K562 (cell line): ENCODE data around the genes RFC4, RTP1 and SST.

DNA sequence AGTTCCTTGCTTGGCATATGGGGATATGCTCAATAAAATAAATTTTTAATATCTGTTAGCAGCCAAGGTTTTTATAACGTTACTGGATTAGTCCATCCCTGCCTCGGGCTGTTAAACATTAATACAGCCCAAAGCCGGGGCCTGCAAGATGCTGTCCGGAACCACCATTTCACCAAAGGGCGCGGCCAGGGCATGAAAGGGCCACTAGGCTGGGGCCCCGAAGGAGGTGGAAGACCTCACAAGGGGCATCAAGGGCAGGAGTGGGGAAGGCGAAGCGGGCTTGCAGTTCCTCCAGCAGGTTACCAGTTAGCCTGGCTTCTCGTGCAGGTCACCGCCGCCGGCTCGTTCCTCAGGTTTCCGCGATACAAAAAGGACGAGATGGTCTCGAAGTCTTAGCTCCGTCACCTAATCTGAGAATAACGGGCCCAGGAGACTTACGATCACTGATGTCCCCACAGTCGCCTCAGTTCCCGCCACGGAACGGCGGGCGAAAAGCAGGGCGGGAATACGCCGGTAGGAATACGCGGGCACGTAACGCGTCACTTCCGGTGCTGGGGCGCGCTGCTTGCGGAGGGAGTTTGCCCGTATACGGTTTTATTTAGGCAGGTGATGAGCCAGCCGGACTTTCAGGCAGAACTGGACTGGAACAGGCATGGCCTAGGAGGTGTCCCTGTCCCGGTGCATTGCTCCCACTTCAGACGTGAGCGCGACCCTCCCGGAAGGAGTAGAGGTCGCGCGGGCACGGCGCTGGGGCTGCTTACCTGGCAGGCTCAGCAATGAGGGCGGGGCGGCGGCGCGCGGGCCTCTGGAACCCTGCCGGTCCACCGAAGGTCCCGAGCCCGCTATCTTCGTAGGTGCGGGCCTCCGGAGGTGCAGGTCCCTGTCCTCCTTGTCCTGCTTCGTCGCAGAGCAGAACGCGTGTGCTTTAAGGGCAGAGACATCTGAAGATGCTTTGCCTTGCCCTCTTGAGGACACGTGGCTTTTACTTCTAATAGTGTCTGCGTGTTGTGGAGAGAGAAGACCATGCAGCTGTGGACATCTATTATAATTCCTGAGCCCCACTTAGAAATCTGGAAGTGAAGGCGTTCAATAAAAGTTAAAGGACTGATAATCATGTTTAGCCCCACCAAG, at the start of gene RFC4:
RFC4 (minus strand) TSS at position 496 of the 1,131 bp plus-strand sequence.
- RAMPAGE, long total RNA: start-site peak on the minus strand centred at position 471 of the sequence, 52 bp wide, 4,706 and 4,351 reads in 2 replicates; start-site peak on the plus strand centred at position 569 of the sequence, 42 bp wide, 10 and 8 reads in 2 replicates
- RRBS: 3% methylated on average over 14 of the region's 72 CpGs
PRO-cap:
- standard: bidirectional peak, plus-strand start at position 204 of the sequence, minus-strand start at position 110 of the sequence; bidirectional peak, plus-strand start at position 542 of the sequence, minus-strand start at position 477 of the sequence
- CoPRO, capped RNA only, 2 experiments: peak in 2 of 2 experiments; most common plus-strand start position 542 of the sequence (in 2); most common minus-strand start position 418 of the sequence (in 2)
- CoPRO, capped and uncapped RNA, 2 experiments: peak in 2 of 2 experiments; most common plus-strand start position 542 of the sequence (in 1); most common minus-strand start position 418 of the sequence (in 1)
- CoPRO, uncapped RNA only, 2 experiments: peak in 2 of 2 experiments; most common plus-strand start position 597 of the sequence (in 2); most common minus-strand start position 418 of the sequence (in 2)
CAGE:
- cytosol, long polyA plus RNA: start-site peak on the minus strand centred at position 473 of the sequence, 57 bp wide, 1,048 and 1,184 reads in 2 replicates
- long polyA plus RNA: start-site peak on the minus strand centred at position 465 of the sequence, 35 bp wide, 974 and 1,360 reads in 2 replicates
- nucleolus, long total RNA: no peak
- nucleus, long polyA plus RNA: start-site peak on the minus strand centred at position 480 of the sequence, 72 bp wide, 5,994 and 7,529 reads in 2 replicates

GRCh38 chr3:186901166-186901696, 29.1 kb upstream of the ST6GAL1 start:
- RAMPAGE, long total RNA: no peak
- RRBS: no CpG with 5 or more reads among the region's 1 CpG
PRO-cap:
- standard: no peak
- CoPRO, capped RNA only, 2 experiments: no peak in any of the 2 experiments
- CoPRO, capped and uncapped RNA, 2 experiments: no peak in any of the 2 experiments
- CoPRO, uncapped RNA only, 2 experiments: no peak in any of the 2 experiments
CAGE:
- cytosol, long polyA plus RNA: no peak
- long polyA plus RNA: no peak
- nucleolus, long total RNA: no peak
- nucleus, long polyA plus RNA: no peak

- RAMPAGE, long total RNA: no peak
- RRBS: no CpG with 5 or more reads among the region's 6 CpGs
PRO-cap:
- standard: no peak
- CoPRO, capped RNA only, 2 experiments: no peak in any of the 2 experiments
- CoPRO, capped and uncapped RNA, 2 experiments: no peak in any of the 2 experiments
- CoPRO, uncapped RNA only, 2 experiments: no peak in any of the 2 experiments
CAGE:
- cytosol, long polyA plus RNA: no peak
- long polyA plus RNA: no peak
- nucleolus, long total RNA: no peak
- nucleus, long polyA plus RNA: no peak
Observed at GRCh38 chr3:186932483-186933024, 2.2 kb downstream of the ST6GAL1 start.

GRCh38 chr3:186964892-186965788, 34.8 kb downstream of the ST6GAL1 start:
- RAMPAGE, long total RNA: no peak
- RRBS: no CpG with 5 or more reads among the region's 16 CpGs
PRO-cap:
- standard: no peak
- CoPRO, capped RNA only, 2 experiments: no peak in any of the 2 experiments
- CoPRO, capped and uncapped RNA, 2 experiments: no peak in any of the 2 experiments
- CoPRO, uncapped RNA only, 2 experiments: peak in 1 of 2 experiments; most common plus-strand start chr3:186965540 (in 1)
CAGE:
- cytosol, long polyA plus RNA: no peak
- long polyA plus RNA: no peak
- nucleolus, long total RNA: no peak
- nucleus, long polyA plus RNA: no peak

GRCh38 chr3:186986816-186987322, 56.5 kb downstream of the ST6GAL1 start:
- RAMPAGE, long total RNA: no peak
- RRBS: no CpG with 5 or more reads among the region's 2 CpGs
PRO-cap:
- standard: no peak
- CoPRO, capped RNA only, 2 experiments: no peak in any of the 2 experiments
- CoPRO, capped and uncapped RNA, 2 experiments: no peak in any of the 2 experiments
- CoPRO, uncapped RNA only, 2 experiments: peak in 1 of 2 experiments; most common plus-strand start chr3:186986990 (in 1)
CAGE:
- cytosol, long polyA plus RNA: no peak
- long polyA plus RNA: no peak
- nucleolus, long total RNA: no peak
- nucleus, long polyA plus RNA: no peak

DNA sequence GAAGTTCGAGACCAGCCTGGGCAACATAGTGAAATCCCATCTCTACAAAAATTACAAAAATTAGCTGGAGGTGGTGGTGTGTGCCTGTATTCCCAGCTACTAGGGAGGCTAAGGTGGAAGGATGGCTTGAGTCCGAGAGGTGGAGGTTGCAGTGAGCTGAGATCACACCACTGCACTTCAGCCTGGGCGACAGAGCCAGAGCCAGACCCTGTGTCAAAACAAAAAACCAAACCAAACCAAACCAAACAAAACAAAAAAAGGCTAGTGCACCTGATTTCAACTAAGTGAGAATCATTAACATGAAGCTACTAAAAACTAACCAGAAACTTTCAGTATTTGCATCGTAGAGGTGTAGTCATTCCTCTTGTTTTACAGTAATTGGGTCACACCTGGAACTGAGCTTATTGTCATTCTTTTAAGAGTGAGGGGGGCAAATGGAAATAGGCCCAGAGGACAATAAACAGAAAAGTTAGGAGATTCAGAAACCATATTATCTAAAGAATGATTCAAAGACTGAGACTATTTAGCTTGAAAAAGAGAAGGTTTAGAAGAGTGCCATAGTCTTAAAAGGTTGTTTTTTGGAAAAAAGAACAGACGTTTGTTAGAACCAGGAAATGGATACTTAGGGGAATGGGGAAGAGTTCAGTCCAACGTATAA, 58.5 kb downstream of the ST6GAL1 start:
- RAMPAGE, long total RNA: no peak
- RRBS: no CpG with 5 or more reads among the region's 6 CpGs
PRO-cap:
- standard: no peak
- CoPRO, capped RNA only, 2 experiments: no peak in any of the 2 experiments
- CoPRO, capped and uncapped RNA, 2 experiments: no peak in any of the 2 experiments
- CoPRO, uncapped RNA only, 2 experiments: peak in 1 of 2 experiments; most common plus-strand start position 111 of the sequence (in 1)
CAGE:
- cytosol, long polyA plus RNA: no peak
- long polyA plus RNA: no peak
- nucleolus, long total RNA: no peak
- nucleus, long polyA plus RNA: no peak

GRCh38 chr3:186993201-186993917, 63.0 kb downstream of the ST6GAL1 start:
- RAMPAGE, long total RNA: no peak
- RRBS: no CpG with 5 or more reads among the region's 10 CpGs
PRO-cap:
- standard: no peak
- CoPRO, capped RNA only, 2 experiments: no peak in any of the 2 experiments
- CoPRO, capped and uncapped RNA, 2 experiments: no peak in any of the 2 experiments
- CoPRO, uncapped RNA only, 2 experiments: peak in 1 of 2 experiments; most common plus-strand start chr3:186993379 (in 1)
CAGE:
- cytosol, long polyA plus RNA: no peak
- long polyA plus RNA: no peak
- nucleolus, long total RNA: no peak
- nucleus, long polyA plus RNA: no peak

GRCh38 chr3:187197295-187197593, at the start of gene RTP1:
Gene RTP1, plus strand, starts transcription at chr3:187197486.
- RAMPAGE, long total RNA: no peak
- RRBS: no CpG with 5 or more reads among the region's 6 CpGs
PRO-cap:
- standard: no peak
- CoPRO, capped RNA only, 2 experiments: no peak in any of the 2 experiments
- CoPRO, capped and uncapped RNA, 2 experiments: no peak in any of the 2 experiments
- CoPRO, uncapped RNA only, 2 experiments: no peak in any of the 2 experiments
CAGE:
- cytosol, long polyA plus RNA: no peak
- long polyA plus RNA: no peak
- nucleolus, long total RNA: no peak
- nucleus, long polyA plus RNA: no peak

- RAMPAGE, long total RNA: no peak
- RRBS: no CpG with 5 or more reads among the region's 1 CpG
PRO-cap:
- standard: no peak
- CoPRO, capped RNA only, 2 experiments: no peak in any of the 2 experiments
- CoPRO, capped and uncapped RNA, 2 experiments: no peak in any of the 2 experiments
- CoPRO, uncapped RNA only, 2 experiments: no peak in any of the 2 experiments
CAGE:
- cytosol, long polyA plus RNA: no peak
- long polyA plus RNA: no peak
- nucleolus, long total RNA: no peak
- nucleus, long polyA plus RNA: no peak
Observed at GRCh38 chr3:187265488-187265874, 26.1 kb downstream of the MASP1 start.

- RAMPAGE, long total RNA: no peak
- RRBS: no CpG with 5 or more reads among the region's 1 CpG
PRO-cap:
- standard: no peak
- CoPRO, capped RNA only, 2 experiments: no peak in any of the 2 experiments
- CoPRO, capped and uncapped RNA, 2 experiments: no peak in any of the 2 experiments
- CoPRO, uncapped RNA only, 2 experiments: no peak in any of the 2 experiments
CAGE:
- cytosol, long polyA plus RNA: no peak
- long polyA plus RNA: no peak
- nucleolus, long total RNA: no peak
- nucleus, long polyA plus RNA: no peak
Observed at GRCh38 chr3:187290453-187290921, 1.1 kb downstream of the MASP1 start.

DNA sequence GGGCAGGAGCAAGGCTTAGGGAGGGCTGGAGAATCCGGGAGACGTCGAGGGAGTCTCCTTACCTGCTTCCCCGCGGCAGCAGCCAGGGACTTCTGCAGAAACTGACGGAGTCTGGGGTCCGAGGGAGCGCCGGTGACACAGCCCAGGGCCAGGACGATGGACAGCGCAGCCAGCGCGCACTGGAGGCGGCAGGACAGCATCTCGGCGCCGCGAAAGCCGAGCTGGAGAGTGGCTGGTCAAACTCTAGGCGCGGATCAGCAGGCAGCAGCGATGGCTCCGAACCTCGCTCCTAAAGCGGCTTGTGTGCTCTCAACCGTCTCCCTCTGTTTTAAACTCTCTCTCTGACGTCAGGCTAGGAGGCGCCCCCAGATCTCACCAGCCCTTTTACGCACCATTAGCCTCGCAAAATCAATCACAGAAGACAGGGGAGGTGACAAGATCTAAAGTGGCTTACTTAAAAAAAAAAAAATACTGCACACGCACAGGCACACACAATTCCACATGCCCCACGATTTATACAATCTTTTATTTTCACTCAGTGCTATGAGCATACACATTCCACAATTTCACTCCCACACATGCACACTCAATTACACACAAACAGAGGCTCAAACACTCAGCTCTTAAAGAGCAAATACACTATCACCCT, at the start of gene SST:
SST (minus strand) TSS at position 303 of the 649 bp plus-strand sequence.
- RAMPAGE, long total RNA: no peak
- RRBS: 4% methylated on average over 7 of the region's 32 CpGs
PRO-cap:
- standard: no peak
- CoPRO, capped RNA only, 2 experiments: no peak in any of the 2 experiments
- CoPRO, capped and uncapped RNA, 2 experiments: no peak in any of the 2 experiments
- CoPRO, uncapped RNA only, 2 experiments: no peak in any of the 2 experiments
CAGE:
- cytosol, long polyA plus RNA: no peak
- long polyA plus RNA: no peak
- nucleolus, long total RNA: no peak
- nucleus, long polyA plus RNA: no peak

GRCh38 chr3:187713558-187714040, 11.2 kb upstream of the RTP2 start:
- RAMPAGE, long total RNA: no peak
- RRBS: no CpG with 5 or more reads among the region's 2 CpGs
PRO-cap:
- standard: no peak
- CoPRO, capped RNA only, 2 experiments: no peak in any of the 2 experiments
- CoPRO, capped and uncapped RNA, 2 experiments: no peak in any of the 2 experiments
- CoPRO, uncapped RNA only, 2 experiments: no peak in any of the 2 experiments
CAGE:
- cytosol, long polyA plus RNA: no peak
- long polyA plus RNA: no peak
- nucleolus, long total RNA: no peak
- nucleus, long polyA plus RNA: no peak

- RAMPAGE, long total RNA: no peak
- RRBS: no CpG with 5 or more reads among the region's 14 CpGs
PRO-cap:
- standard: no peak
- CoPRO, capped RNA only, 2 experiments: no peak in any of the 2 experiments
- CoPRO, capped and uncapped RNA, 2 experiments: no peak in any of the 2 experiments
- CoPRO, uncapped RNA only, 2 experiments: no peak in any of the 2 experiments
CAGE:
- cytosol, long polyA plus RNA: no peak
- long polyA plus RNA: no peak
- nucleolus, long total RNA: no peak
- nucleus, long polyA plus RNA: no peak
Observed at GRCh38 chr3:187736356-187737150, 8.7 kb downstream of the BCL6 start.

DNA sequence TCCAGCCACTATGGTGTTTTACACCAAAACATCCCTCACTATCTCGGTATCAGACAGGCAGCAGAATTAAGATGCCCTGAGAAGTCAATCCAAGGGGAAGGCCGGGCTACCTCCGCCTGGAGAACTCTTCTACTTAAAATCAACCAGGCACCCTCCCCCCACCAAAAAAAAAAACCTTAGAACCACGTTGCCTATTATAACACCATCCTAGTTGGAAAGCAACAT, 3.5 kb downstream of the BCL6 start:
- RAMPAGE, long total RNA: no peak
- RRBS: no CpG with 5 or more reads among the region's 4 CpGs
PRO-cap:
- standard: no peak
- CoPRO, capped RNA only, 2 experiments: no peak in any of the 2 experiments
- CoPRO, capped and uncapped RNA, 2 experiments: no peak in any of the 2 experiments
- CoPRO, uncapped RNA only, 2 experiments: no peak in any of the 2 experiments
CAGE:
- cytosol, long polyA plus RNA: no peak
- long polyA plus RNA: no peak
- nucleolus, long total RNA: no peak
- nucleus, long polyA plus RNA: no peak

GRCh38 chr3:187746313-187747590, 1.5 kb upstream of the BCL6 start:
- RAMPAGE, long total RNA: no peak
- RRBS: no CpG with 5 or more reads among the region's 14 CpGs
PRO-cap:
- standard: unidirectional peak, minus-strand start at chr3:187746848
- CoPRO, capped RNA only, 2 experiments: peak in 2 of 2 experiments; most common plus-strand start chr3:187746841 (in 2); most common minus-strand start chr3:187746848 (in 2)
- CoPRO, capped and uncapped RNA, 2 experiments: peak in 2 of 2 experiments; most common plus-strand start chr3:187746841 (in 2); most common minus-strand start chr3:187746848 (in 2)
- CoPRO, uncapped RNA only, 2 experiments: peak in 1 of 2 experiments; most common plus-strand start chr3:187746997 (in 1); most common minus-strand start chr3:187746839 (in 1)
CAGE:
- cytosol, long polyA plus RNA: no peak
- long polyA plus RNA: no peak
- nucleolus, long total RNA: no peak
- nucleus, long polyA plus RNA: no peak

GRCh38 chr3:188077098-188077881, 76.7 kb upstream of the LPP start:
- RAMPAGE, long total RNA: no peak
- RRBS: no CpG with 5 or more reads among the region's 11 CpGs
PRO-cap:
- standard: no peak
- CoPRO, capped RNA only, 2 experiments: no peak in any of the 2 experiments
- CoPRO, capped and uncapped RNA, 2 experiments: no peak in any of the 2 experiments
- CoPRO, uncapped RNA only, 2 experiments: no peak in any of the 2 experiments
CAGE:
- cytosol, long polyA plus RNA: no peak
- long polyA plus RNA: no peak
- nucleolus, long total RNA: no peak
- nucleus, long polyA plus RNA: no peak

DNA sequence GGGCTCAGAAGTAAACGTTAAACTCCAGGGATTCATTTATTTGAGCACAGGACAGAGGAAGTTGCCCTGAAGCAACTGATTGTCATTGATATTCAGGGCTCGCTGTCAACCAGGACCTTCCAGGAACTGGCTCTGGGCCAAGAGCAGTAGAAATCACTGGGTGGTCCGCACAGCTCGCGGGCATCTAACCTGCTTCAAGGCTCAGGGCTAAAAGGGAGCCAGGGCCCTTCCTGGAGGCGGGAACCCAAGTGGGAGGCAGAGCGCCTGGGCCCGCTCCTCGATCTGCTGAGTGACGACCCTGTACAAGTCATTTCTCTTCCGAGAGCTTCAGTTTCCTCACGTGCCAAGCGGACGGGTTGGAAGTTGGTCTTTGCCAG, 994 bp upstream of the LPP start:
- RAMPAGE, long total RNA: no peak
- RRBS: no CpG with 5 or more reads among the region's 14 CpGs
PRO-cap:
- standard: no peak
- CoPRO, capped RNA only, 2 experiments: no peak in any of the 2 experiments
- CoPRO, capped and uncapped RNA, 2 experiments: no peak in any of the 2 experiments
- CoPRO, uncapped RNA only, 2 experiments: no peak in any of the 2 experiments
CAGE:
- cytosol, long polyA plus RNA: no peak
- long polyA plus RNA: no peak
- nucleolus, long total RNA: no peak
- nucleus, long polyA plus RNA: no peak

DNA sequence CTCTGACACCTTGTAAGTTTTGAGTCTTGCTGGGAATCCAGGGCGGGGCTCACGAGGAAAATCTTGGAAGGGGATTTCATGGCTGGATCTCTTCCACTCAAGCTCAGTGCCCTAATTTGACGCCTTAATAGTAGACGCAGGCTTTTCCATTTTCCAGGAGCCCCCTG, 722 bp upstream of the LPP start:
- RAMPAGE, long total RNA: no peak
- RRBS: no CpG with 5 or more reads among the region's 4 CpGs
PRO-cap:
- standard: no peak
- CoPRO, capped RNA only, 2 experiments: no peak in any of the 2 experiments
- CoPRO, capped and uncapped RNA, 2 experiments: no peak in any of the 2 experiments
- CoPRO, uncapped RNA only, 2 experiments: no peak in any of the 2 experiments
CAGE:
- cytosol, long polyA plus RNA: no peak
- long polyA plus RNA: no peak
- nucleolus, long total RNA: no peak
- nucleus, long polyA plus RNA: no peak